Epidermal melanocyte (primary cell): Measurements from ENCODE around the genes ATN1, C1S, RBP5, C3AR1 and MFAP5.

- RRBS: 91% methylated on average over 2 of the region's 11 CpGs
Measured at GRCh38 chr12:6745422-6746164, 7.3 kb downstream of the MLF2 start.

DNA sequence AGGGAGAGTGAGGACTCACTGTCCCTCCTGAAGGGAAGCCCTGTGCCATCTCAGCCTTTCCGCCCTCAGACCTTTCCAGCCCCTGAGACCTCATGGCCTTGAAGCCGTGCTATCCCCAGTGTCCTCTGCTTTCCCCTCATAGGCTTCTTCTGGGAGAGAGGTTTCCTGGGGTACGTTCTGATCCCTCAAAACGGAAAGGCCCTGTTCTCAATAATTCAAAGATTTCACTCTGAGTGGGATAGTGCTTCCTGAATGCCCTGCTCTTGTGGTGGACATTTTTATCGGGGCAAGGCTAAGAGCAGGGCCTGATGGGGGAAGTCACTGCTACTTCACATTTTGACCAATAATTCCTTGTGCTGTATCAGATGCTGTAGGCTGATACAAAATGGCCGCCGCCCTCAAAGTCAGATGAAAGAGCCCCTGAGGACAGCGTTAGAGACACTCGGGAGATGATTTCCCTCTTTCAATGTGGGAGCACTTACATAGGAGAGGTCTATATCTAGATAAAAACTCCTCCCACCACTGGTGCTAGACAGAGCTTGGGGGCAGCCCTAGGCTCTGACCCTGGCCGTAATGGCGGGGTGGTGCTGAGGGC, 1.4 kb downstream of the CD4 start:
- RRBS: no CpG with 5 or more reads among the region's 11 CpGs

- RRBS: no CpG with 5 or more reads among the region's 20 CpGs
Measured at GRCh38 chr12:6838748-6839572, 1.8 kb upstream of the GNB3 start.

- RRBS: no CpG with 5 or more reads among the region's 22 CpGs
Measured at GRCh38 chr12:6915024-6915654, 759 bp downstream of the ENO2 start.

DNA sequence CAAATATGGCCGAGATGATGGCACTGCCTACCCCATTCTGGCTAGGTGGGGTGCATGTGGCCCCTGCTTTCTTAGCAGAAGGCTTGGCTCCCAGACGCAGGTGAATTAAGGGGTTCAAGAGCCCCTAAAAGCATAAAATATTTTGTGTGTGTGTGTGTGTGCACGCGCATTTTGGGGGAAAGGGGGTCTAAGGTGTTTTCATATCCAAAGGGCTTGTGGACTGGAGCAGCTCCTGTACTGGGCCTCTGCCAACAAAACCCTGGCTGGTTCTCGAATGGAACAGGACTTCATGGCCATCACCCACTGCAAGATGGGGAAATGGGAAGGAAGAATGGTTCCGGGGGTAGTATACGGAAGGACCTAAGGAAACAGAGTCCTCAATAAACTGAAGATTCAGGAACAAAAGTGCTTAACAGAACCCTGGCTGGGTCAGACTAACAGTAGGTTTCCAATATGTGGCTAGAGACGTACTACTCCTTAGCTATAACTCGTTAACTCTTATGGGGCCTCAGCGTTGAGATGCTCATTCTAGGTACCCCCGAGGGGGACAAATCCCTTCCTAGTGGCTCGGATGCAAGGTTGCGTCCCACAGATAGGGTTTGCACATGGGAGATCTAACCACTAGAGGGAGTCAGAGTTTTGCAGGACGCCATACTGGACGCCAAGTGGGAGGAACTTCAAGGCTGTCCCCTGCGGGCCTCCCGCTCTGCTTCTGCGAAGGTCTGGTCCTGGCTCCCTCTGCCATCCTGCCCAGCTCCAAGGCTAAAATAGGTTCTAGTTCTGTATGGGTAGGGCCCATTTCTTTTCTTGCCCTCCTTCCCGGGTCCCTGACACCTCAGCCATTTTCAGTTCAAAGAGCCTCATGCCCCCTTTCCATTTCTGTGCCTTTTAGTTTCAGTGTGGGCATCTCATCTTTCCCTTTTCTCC, 3.7 kb upstream of the ATN1 start:
- RRBS: no CpG with 5 or more reads among the region's 19 CpGs

DNA sequence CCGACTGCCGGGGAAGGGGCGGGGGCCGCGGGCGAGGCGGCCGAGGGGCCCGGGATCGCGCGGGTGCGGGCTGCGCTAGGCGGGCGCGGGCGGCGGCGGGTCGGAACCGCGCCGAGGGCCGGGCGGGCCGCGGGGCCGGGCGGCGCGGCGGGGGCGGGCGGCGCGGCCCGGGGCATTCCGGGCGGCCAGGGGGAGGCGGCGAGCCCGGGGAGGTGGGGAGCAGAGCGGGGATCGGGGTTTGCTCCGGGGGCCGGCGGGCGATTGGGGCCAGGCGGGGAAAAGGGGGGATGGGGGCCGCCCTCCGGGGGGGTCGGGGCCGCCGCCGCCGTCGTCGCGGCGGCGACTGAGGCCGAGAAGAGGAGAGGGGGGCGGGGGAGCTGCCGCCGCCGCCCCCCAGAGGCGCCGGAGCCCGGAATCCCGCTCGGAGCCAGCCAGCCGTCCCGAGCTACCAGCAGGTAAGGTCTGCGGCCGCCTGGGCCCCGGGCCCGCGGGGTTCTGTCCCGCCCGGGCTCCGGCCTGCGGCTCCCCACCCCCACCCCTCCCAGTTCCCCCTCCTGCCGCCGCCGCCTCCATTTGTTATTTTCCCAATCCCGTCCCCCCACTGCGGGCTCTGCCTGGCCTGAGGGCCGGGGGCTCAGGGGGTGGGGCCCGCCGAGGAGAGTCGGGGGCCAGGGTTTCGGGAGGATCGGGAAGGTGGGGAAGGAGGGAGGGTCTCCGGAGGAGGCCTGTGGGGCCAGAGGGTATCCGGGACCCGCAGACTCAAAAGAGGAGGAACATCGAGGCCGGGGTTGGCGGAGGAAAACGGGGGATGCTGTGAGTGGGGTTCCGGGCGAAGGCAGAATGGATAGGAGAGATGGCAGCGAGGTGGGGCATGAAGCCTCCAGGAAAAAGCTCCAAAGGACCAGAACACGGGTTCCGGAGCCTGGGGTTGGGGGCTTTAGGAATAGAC, at the start of gene ATN1:
ATN1 (plus strand) TSS at position 30 of the 949 bp plus-strand sequence.
- RRBS: 4% methylated on average over 72 of the region's 106 CpGs

GRCh38 chr12:7012618-7012909, 5.7 kb downstream of the LPCAT3 start:
- RRBS: no CpG with 5 or more reads among the region's 1 CpG

GRCh38 chr12:7060105-7061011, at the start of gene C1S:
Gene C1S, plus strand, starts transcription at chr12:7060718.
- RRBS: no CpG with 5 or more reads among the region's 12 CpGs

- RRBS: no CpG with 5 or more reads among the region's 20 CpGs
Measured at GRCh38 chr12:7061046-7061971, 791 bp downstream of the C1S start.

DNA sequence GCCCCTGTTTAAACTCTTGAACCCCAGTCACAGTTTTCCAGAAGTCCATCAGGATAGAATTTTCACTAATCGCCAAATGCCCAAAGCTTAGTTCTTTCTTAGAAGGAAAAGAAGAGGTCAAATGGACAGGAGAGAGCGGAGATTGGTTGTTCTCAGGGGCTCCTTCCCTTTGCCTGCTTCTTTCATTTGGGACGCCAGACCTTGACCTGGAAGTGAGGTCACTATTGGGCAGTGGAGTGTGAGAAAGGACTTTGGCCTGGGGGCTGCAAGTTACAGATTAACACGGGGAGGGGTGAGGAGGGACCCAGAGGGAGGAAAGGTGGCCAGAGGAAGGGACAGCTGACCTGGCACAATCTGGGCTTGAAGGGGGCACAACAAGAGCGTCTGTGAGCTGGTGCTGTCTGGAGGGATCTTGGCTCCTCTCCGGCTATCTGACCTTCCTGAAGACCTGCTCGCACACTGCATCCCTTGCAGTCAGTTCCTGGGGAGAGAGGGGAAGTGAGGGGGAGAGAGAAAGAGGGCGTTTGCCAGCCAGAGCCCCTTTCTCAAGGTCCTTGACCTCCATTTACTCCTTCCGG, 4.9 kb downstream of the RBP5 start:
- RRBS: no CpG with 5 or more reads among the region's 9 CpGs

DNA sequence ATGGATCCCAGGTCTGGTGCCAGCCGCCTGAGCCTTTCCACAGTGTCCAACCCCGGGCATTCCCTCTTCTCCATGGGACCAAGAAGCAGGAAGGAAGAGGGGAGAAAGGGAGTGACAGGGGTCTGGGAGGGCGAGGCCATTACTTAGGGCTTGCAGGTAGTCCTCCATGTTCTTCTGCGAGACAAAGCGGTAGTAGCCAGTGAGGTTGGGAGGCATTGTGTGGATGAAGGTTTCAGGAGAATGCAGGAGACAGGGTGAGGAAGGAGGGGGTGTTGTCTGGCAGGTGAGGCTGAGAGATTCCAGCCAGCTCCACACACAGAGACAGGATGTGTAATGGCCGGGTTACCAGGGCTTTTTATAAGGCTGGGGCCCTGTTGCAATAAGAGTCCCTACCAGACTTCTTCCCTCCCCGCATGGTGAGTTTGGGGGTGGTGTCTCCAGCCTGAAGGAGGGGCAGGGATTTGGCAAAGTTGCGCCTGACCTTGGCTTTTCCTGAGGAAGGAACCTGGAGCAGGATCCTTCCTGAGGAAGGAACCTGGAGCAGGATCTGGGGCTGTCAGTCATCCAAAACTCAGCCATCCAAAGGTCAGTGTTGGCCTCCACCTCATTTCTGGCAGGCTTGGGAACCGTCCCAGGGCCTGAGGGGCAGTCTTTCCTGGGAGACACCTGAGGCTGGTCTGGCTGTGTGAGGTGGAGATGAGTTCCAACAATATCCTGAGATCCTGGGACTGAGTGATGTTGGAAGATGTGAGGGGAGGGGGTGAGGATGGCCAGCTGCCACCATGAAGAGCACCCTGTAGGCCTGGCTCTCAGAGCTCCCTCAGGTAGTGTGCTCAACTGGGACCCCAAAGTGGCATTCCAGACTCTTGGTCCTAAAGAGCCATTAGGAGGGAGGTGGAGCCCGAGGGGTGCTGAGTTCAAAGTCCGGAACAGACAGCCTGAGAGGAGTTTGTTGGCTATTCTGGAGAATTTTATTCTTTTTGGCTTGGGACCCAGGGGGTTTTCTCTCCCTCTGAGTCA, at the start of gene RBP5:
RBP5 (minus strand) TSS at position 330 of the 1,020 bp plus-strand sequence.
- RRBS: no CpG with 5 or more reads among the region's 11 CpGs

- RRBS: no CpG with 5 or more reads among the region's 11 CpGs
Measured at GRCh38 chr12:7487202-7488208, 16.1 kb downstream of the CD163 start.

DNA sequence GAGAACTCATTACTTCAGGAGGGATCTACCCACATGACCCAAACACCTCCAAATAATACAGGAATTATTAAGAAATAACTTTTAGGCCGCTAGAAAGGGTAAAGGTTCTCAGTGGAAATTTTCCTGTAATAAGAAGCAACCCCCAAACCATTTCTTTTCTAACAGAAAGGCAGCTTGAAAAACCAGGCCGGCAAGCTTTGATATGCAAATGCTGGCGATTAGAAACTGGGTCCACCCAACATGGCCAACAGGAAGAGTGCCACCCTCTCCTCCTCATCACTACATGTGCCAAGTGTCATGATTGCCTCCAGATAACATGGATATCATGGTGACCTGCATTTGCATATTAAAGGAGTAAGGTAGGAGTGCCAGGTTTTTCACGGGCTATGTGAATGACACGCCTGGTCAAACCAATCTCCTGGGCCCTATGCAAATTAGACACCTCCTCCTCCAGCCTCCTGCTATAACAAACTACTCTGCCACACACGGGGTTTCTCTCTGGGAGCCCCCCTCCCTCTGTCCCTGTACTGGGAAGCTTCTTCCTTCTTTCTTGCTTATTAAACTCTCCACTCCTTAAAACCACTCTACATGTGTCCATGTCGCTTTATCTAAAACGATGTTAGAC, 27.7 kb downstream of the APOBEC1 start:
- RRBS: no CpG with 5 or more reads among the region's 8 CpGs

GRCh38 chr12:7921001-7921647, 14.9 kb downstream of the SLC2A3 start:
- RRBS: no CpG with 5 or more reads among the region's 17 CpGs

DNA sequence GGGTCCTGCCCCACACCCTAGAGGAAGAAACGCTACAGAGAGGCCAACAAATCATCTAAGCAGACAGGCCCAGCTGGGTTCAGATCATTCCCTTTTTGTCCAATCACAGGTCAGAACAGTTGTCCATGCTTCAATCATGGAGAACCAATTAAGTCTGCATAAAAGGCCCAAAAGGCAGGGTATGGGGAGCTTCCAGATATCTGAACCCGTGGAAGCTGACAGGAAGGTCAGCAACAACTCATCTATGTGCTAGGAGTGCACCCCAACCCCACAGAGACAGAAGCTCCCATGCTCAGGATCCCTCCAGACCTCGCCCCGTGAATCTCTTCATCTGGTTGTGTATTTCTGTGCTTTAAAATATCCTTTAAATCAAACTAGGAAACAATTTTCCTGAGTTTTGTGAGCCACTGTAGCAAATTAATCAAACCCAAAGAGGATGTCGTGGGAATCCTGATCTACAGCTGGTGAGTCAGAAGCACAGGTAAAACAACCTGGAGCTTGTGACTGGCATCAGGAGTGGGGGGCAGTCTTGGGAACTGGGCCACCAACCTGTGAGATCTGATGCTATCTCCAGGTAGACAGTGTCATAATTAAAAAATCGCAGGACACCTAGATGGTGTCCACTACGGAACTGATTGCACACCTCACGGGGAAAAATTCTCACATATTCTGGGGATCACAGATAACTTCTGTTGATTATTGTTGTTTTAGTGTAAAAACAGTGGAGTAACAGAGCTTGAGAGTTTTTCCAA, 11.0 kb downstream of the SLC2A3 start:
- RRBS: no CpG with 5 or more reads among the region's 8 CpGs

DNA sequence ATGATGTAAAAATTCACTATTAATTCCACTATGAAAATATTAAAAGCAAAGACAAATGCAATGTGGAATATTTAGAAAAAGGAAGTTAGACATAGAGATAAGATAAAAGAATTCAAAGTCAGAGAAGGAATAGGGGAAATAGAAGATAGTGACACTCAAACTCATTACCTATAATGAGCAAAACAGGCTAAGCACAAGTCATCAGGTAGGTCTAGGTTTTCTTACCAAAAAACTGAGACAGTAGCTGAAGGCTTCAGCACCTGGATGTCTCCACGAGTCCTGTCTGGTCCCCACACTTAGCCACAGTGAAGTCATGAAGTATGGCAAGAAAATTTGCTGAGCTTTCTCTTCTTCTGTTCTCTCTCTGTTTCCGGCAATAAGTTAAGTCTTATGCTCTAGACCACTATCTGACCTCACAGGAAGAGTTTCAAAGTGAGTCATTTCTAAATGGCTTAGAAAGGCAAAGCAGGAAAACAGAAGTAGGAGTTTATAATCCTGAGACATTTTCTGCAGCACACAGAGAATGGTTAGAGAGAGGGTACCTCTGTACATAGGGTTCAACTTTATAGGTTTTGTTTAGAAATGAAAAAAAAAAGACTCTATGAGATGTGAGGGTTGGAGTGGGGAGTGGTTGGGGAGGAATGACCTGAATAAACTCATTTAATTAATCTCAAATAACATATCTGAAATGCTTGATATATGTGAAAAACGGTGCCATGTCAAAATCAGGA, at the start of gene C3AR1:
C3AR1 (minus strand) TSS at position 307 of the 731 bp plus-strand sequence.
- RRBS: no CpG with 5 or more reads among the region's 3 CpGs

DNA sequence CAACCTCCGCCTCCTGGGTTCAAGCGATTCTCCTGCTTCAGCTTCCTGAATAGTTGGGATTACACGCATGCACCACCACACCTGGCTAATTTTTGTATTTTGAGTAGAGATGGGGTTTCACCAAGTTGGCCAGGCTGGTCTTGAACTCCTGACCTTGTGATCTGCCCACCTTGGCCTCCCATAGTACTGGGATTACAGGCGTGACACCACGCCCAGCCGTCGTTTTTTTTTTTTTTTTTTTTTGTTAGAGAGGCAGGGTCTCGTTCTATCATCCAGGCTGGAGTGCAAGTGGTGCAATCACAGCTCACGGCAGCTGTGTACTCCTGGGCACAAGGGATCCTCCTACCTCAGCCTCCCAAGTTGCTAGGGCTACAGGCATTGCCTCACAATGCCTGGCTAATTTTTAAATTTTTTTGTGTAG, 1.4 kb downstream of the NECAP1 start:
- RRBS: no CpG with 5 or more reads among the region's 9 CpGs

GRCh38 chr12:8662603-8663380, at the start of gene MFAP5:
Gene MFAP5, minus strand, starts transcription at chr12:8662826.
- RRBS: no CpG with 5 or more reads among the region's 10 CpGs

DNA sequence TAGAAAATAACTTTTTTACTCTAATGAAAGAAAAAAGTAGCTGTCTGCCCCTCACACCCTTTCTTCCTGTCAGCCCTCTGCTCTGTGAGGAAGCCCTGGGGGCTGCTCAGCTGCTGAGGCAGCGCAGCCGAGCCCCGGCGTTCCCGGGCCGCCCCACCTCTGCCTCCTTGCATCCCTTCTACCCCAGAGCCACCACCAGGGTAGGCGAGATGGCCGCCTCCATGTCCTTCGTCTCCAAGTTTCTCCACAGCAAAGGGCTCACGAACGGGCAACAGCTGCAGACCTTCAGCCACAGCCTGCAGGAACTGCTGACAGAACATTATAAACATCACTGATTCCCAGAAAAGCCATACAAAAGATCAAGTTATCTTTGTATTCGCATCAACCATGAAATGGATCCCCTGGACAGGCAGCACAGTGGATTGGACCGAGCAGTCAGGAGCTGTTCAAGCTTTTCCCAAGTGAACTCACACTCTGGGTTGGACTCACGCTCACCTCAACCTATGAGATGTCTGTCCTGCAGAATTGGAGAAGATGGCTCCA, 19.3 kb upstream of the A2M start:
- RRBS: no CpG with 5 or more reads among the region's 14 CpGs

GRCh38 chr12:9169887-9170612, 38.1 kb downstream of the PZP start:
- RRBS: no CpG with 5 or more reads among the region's 12 CpGs